ENCODE measurements around a stretch of chr15.

DNA sequence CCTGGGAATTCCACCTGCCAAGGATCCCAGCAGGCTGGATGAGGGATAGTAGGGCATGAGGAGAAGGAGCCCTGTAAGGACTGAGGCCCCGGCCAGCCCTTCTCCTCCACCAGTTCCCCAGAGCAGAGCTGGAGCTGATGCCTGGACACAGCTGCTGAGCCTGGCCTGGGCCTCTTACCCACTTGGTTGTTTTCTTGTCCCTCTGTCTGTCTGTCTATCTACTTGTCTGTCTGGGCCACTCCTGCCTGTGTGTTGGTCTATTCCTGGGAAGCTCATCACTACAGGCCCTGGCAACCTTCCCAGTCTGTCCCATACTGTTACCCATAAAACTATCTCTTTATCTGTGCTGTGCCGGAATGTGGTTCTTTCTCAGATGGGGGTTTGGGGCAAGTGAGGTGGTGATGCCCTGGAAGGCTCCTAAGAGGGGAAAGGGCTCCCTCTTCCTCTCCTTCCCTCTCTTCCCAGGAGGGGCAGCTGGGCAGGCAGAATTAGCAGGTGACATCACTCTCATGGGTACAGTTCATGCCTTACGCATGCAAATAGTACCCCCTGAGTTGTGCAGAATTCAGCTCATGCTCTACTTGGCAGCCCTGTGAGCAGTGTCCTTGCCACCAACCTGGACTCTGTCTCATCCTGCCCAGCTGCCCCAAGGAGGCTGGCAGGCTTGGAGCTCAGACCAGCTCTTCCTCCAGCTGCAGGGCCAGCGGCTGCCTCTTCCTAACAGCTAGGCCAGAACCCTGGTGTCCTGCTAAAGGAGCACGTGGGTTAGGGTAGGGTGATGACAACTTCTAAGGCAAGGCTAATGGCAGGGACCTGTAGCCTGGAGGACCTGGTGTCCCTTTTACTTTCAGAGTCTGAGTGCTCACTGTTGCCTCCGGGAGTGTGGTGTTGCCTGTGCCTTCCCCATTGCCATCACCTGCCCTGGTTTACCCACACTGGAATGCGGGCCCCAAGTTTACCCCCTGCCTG is 3.2 kb downstream of the CHAC1 start:
- RAMPAGE, long total RNA: no peak
- RRBS: no CpG with 5 or more reads among the region's 7 CpGs

- RAMPAGE, long total RNA: no peak
- RRBS: no CpG with 5 or more reads among the region's 5 CpGs
Measured at GRCh38 chr15:41115066-41115387, 1.1 kb downstream of the INO80 start.

DNA sequence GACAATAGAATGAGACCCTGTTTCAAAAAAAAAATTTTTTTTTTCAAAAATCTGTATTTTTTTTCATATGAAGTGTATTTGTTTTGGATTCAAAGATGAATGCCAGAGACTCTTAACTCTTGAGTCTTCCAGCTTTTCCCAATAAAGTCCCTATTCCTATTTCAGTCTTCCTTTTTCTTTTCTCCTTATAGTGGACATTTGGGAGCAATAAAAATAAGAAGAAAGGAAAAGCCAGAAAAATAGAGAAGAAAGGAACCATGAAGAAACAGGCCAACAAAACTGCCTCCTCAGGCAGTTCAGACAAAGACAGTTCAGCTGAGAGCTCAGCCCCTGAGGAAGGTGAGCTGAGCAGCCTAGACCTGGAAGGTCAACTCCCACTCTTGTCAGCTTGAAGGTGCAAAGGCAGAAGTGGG is 35.8 kb downstream of the RTF1 start:
- RAMPAGE, long total RNA: no peak

DNA sequence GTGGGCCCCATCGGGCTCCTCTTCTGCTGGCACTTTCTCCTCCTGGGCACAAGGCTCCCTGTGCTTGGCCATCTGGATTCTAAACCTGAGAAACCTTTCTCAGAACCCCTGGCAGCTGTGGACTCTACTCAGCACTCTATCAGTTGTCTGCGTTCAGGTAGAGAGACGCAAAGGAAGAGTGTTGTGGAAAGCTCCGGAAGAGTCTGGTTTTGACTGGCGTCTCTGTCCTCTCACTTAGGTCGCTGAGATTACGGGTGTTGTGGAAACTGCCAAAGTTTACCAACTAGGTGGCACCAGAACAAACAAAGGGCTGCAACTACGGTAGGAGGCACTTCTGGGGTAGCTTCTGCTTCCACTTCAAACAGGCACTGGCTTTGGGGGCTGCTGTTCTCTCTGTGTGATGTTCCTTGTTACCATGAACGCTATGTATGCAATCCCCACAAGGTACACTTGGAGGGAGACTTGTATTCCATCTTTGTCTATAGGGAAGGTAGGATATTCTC is 19.2 kb upstream of the ITPKA start:
- RAMPAGE, long total RNA: no peak
- RRBS: no CpG with 5 or more reads among the region's 9 CpGs

DNA sequence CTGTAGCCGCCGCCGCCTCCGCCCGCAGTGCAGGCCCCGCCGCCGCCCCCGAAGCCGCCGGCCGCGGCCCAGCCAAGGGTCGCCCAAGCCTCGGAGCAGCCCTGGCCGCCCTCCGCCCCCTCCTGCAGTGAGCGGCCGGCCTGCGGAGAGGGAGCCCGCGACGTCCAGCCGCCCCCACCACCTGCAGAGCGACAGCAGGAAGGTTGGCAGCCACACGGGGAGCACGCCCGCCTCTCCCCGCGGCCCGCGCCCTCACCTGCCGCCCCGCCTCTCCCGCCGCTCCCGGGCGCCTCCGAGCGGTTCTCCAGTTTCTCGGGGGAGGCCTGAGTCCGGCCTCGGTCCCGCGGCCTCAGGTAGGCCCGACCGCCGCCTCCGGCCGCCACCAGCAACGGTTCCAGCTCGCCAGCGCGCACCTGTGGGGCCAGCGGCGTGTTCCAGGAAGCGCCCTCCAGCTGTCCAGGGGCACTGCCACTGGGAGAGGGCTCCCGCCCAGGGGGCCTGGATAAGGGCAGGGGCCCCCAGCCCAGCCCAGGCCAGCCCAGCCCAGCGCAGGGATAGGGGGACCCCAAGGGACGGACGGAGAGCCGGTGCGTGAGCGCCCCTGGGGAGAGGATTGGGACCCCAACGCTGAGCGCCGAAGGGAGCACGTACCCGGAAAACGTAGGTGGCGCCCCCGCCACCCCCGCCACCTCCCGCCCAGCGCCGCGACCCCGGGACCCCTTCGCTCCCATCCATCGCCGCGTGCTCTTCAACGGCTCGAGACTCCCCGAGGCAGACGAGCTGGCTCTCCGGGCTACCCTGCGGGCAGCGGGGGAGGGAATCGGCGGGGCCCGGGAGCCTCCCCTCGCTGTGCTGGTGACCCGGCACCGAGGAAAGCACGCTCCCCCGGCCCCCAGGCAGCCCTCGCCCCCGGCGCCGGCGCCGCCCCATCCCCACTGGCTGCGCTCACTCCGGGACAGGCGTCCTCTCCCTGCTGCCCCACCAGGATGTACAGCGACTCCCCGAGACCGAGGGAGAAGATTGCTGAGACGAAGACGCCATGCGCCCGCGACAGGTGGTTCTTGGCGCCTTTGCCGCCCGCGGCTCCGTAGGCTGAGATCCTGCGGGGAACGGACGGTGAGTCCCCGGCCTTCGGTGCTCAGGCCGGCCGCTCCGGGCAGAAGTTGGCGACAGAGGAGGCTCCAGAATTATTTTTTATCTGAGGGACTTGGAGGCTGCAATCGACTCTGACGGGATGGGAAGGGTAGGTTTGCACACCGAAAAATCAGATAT is 2.0 kb downstream of the LTK start:
- RAMPAGE, long total RNA: no peak
- RRBS: 6% methylated on average over 48 of the region's 131 CpGs

DNA sequence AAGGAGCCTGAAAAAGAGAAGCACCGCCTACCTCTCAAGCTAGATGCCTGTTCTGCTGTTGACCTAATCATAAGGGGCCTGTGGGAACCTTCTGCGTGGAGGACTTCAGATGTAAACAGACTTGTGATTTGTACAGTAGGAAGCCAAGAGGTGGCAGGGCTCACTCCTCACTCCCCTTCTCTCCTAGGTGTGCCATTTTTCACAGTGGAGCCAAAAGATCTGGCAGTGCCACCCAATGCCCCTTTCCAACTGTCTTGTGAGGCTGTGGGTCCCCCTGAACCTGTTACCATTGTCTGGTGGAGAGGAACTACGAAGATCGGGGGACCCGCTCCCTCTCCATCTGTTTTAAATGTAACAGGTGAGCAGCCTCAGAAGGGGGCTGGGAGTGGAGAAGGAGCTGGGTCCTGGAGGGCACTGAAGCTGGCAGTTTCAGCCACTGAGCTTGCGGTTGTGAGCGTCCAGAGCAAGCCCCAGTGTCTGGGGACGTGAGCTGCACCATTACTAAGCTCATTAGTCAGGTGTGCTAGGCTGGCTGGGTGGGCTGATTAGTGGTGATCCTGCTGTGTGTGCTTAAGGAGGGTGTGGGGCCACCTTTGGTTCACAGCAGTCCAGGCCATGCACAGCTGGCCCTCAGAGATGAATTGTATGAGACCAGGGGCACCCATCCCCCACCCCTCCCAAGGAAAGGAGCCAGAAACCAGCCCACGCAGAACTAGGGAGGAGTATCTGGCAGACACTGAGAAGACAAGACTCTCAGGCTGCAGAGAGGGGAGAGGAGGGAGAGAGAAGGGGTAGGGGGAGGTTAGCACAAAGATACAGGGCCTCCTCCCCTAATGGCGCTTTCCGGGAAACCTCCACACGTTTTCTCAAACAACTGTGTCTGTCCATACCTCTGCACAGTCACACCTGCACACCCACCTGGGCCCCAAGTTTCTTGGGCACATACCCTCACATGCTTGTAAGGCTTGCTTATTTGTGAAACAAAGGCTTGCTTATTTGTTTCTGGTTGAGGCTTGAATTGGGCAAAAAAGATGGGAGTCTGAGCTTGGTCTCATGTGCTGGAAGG is 3.7 kb downstream of the TYRO3 start:
- RAMPAGE, long total RNA: no peak
- RRBS: no CpG with 5 or more reads among the region's 12 CpGs

GRCh38 chr15:41564048-41565369 is 5.5 kb downstream of the TYRO3 start:
- RAMPAGE, long total RNA: no peak
- RRBS: no CpG with 5 or more reads among the region's 16 CpGs

DNA sequence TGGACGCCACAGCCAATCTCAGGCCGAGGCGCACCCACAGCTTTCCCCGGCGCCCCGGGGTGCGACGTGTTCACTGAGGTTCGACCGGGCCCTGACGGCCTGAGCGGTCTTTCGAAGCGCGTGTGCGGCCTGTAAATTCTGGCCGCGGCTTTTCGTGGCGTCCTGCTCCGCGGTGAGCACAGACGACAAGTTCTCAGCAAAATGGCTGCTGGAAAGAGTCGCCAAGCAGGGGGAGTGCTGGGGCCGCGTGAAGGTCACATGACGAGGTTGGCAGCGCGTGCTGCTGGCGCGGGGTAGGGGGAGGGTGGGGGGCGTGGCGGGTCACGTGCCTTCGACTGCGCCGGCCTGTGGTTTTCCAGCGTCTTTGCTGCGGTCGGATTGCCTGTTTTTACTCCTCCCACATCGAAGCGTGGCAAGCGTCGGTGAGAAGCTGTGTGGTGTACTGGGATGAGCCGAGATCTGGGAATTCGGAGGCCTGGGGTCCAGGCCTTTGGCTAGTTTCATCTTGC is 62.8 kb downstream of the TYRO3 start:
- RAMPAGE, long total RNA: no peak
- RRBS: no CpG with 5 or more reads among the region's 46 CpGs

GRCh38 chr15:41796508-41797102 is 22.3 kb downstream of the MAPKBP1 start:
- RAMPAGE, long total RNA: no peak
- RRBS: no CpG with 5 or more reads among the region's 4 CpGs

- RAMPAGE, long total RNA: no peak
- RRBS: 99% methylated on average over 1 of the region's 11 CpGs
Measured at GRCh38 chr15:41831001-41831669, 3.2 kb downstream of the JMJD7 start.

- RAMPAGE, long total RNA: no peak
- RRBS: no CpG with 5 or more reads among the region's 1 CpG
Measured at GRCh38 chr15:41882876-41883085, 11.1 kb downstream of the SPTBN5 start.

GRCh38 chr15:41899958-41900505 is 6.2 kb upstream of the SPTBN5 start:
- RAMPAGE, long total RNA: no peak
- RRBS: no CpG with 5 or more reads among the region's 4 CpGs

GRCh38 chr15:41914259-41914938 is 20.5 kb upstream of the SPTBN5 start:
- RAMPAGE, long total RNA: no peak
- RRBS: no CpG with 5 or more reads among the region's 11 CpGs

DNA sequence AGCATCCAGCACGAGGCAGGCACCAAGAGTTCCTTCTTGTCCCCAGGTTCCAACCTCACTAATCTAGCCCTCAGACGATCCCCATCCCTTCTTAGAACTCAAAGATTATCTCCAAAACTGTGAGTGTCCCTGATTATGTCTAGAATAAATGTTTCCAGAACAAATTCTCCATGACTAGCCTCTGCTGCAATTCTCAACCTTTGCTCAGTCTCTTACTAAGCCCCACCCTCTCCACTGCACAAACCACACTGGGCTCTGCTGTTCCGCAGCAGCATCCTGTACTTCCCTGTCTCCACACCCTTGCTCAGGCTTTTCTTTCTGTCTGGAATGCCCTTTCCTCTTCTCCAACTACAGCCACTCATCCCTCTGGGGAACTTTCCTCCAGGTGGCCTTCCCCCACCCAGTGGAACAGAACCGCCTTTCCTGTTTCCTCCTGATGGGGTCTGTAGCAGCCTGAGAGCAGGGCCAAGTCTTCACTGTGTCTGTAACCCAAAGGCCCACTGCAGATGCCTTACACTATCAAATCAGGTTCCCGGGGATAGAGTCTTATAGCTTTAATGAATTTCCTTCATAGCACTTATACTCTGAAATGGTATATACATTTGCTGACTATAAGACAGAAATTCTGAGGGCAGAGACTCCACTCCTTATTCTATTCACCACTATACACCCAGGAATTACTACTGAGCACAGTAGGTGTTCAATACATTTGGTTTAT is 32.8 kb upstream of the SPTBN5 start:
- RAMPAGE, long total RNA: no peak
- RRBS: no CpG with 5 or more reads among the region's 5 CpGs

DNA sequence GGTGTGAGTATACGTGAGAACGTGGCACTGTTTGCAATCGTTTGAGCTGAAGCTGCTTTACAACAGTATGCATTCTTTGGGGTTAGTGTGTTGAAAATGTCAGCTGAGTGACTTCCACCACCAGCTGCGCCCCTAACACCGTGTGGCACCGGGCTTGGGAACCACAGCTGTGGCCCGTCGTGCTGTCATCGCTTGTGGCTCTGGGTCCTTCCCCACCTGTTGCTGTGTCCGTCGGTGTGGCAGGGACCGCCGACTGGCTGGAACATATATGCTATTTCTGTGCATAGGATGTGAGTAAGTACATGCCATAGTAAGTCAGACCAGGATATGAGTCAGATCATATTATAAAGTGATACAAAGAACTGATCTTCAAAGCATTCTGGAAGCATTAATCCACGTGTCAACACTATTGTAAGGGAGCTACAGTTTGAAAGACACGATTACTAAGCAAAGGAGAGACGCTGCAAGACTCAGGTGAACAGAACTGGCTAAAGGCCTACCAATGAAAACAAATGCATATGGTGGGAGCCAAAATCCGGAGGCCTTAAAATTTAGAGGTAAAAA is 31.9 kb downstream of the EHD4 start:
- RAMPAGE, long total RNA: no peak
- RRBS: no CpG with 5 or more reads among the region's 17 CpGs

- RAMPAGE, long total RNA: no peak
- RRBS: 6% methylated on average over 15 of the region's 44 CpGs
Measured at GRCh38 chr15:42056776-42057916, 36.3 kb upstream of the PLA2G4E start.

- RAMPAGE, long total RNA: no peak
- RRBS: no CpG with 5 or more reads among the region's 7 CpGs
Measured at GRCh38 chr15:42139526-42140214, 16.8 kb downstream of the PLA2G4F start.

- RAMPAGE, long total RNA: no peak
- RRBS: no CpG with 5 or more reads among the region's 8 CpGs
Measured at GRCh38 chr15:42549190-42549437, 476 bp downstream of the HAUS2 start.

GRCh38 chr15:42581209-42581966 is 6.0 kb downstream of the STARD9 start:
- RAMPAGE, long total RNA: no peak
- RRBS: 0% methylated on average over 5 of the region's 41 CpGs

- RAMPAGE, long total RNA: no peak
- RRBS: no CpG with 5 or more reads among the region's 9 CpGs
Measured at GRCh38 chr15:42719736-42720495, 17.0 kb downstream of the CDAN1 start.

All from hepatocyte (in vitro differentiated cells and primary cell).